Transverse colon (tissue), 4 donors: ENCODE results near the genes PERP, PBOV1 and CCDC28A.

GRCh38 chr6:136640498-136641009, 90.3 kb upstream of the MAP7 start:
- PRO-cap: unidirectional peak, plus-strand start at chr6:136640846
- RAMPAGE, long total RNA, 4 experiments: no peak in any of the 4 experiments

GRCh38 chr6:136708955-136709615, 83.2 kb downstream of the MAP3K5 start:
- PRO-cap: no peak
- RAMPAGE, long total RNA, 4 experiments: no peak in any of the 4 experiments

DNA sequence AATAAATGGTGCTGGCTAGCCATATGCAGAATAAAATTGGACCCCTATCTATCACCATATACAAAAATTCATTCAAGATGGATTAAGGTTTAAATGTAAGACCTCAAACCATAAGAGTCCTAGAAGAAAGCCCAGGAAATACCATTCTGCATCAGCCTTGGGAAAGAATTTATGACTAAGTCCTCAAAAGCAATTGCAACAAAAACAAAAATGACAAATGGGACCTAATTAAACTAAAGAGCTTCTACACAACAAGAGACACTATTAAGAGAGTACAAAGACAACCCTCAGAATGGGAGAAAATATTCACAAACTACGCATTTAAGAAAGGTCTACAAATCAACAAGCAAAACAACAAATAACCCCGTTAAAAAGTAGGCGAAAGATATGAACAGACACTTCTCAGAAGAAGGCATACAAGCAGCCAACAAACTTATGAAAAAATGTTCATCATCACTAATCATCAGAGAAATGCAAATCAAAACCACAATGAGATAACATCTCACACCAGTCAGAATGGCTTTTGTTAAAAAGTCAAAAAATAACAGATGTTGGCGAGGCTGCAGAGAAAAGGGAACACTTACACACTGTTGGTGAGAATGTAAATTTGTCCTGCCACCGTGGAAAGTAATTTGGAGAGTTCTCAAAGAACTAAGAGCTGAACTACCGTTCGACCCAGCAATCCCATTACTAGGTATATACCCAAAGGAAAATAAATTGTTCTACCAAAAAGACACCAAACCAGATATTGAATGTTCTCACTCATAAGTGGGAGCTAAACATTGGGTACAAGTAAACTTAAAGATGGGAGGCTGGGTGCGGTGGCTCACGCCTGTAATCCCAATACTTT, 3.8 kb downstream of the MAP3K5 start:
- PRO-cap: unidirectional peak, plus-strand start at position 551 of the sequence
- RAMPAGE, long total RNA, 4 experiments: no peak in any of the 4 experiments

DNA sequence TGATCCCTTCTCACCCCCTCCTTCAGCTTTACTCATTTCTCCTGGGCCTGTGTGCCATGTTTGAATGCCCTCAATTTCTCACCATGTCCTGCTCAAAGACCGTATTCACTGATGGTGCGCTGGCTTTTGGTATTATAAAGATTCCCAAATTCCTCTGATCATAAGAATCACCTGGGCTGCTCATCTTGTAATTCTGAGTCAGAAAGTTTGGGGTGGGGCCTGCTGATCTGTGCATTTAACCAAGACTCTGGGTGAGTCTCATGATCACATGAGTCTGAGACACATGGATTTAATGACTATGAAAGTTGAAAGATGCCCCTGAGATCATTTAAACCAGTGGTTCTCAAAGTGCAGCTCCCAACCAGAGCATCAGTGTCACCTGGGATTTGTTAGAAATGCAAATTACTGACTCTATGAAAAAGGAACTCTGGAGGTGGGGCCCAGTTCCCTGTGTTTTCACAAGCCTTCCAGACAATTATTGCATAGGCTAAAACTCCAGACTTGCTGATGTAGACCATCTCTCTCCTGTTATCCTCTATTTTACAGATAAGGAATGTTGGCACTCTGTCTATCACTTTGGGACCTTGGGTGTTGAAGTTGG, 57.7 kb upstream of the IL20RA start:
- PRO-cap: no peak
- RAMPAGE, long total RNA, 4 experiments: no peak in any of the 4 experiments

- PRO-cap: no peak
- RAMPAGE, long total RNA, 4 experiments: no peak in any of the 4 experiments
Measured at GRCh38 chr6:137387281-137388005, 106.8 kb downstream of the OLIG3 start.

DNA sequence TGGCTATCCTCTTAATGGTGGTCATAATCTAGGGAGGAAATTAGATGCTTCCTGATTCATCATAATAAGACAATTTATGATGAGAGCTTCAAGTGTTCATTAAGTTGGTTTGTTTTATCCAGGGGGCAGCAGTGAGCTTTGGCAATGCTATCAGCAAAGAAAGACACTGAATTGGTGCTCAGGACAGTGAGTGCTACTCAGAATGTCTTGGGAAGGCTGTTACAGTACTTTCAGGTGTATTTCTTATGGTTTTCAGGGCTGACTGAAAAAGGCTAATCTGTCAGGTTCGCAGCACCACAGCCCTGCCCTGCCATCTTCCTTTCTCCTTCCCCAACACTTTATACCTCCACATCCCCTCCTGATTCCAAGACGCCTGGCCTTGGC, 67.1 kb upstream of the TNFAIP3 start:
- PRO-cap: no peak
- RAMPAGE, long total RNA, 4 experiments: no peak in any of the 4 experiments

DNA sequence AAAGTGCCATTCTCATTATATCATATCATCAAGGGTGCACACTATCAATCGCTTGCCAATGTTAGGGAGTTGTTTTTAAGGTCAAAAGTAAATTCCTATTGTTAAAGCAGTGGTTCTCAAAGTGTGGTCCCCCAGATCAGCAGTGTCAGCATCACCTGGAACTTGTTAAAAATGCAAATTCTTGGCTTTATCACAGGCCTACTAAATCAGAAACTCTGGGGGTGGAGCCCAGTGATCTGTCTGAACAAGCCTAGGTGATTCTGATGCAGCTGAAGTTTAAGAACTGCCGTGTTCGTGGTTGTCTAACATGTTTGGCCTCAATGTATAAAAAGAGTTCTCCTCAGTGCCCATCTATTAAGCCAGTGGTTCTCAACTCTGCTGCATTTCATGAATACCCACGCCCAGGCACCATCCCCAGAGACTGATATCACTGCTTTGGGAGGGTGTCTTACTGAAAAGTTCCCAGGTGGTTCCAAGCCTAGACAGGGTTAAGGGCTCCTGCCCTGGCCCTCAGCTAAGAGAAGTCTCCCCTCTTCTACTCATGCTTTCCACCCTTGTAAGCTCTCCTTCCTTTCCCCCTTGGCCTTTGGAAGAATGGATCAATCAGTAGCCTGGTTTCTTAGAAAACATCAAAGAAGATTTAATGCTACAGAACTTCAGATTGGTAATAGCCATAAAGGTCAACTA, 39.1 kb upstream of the TNFAIP3 start:
- PRO-cap: no peak
- RAMPAGE, long total RNA, 4 experiments: no peak in any of the 4 experiments

DNA sequence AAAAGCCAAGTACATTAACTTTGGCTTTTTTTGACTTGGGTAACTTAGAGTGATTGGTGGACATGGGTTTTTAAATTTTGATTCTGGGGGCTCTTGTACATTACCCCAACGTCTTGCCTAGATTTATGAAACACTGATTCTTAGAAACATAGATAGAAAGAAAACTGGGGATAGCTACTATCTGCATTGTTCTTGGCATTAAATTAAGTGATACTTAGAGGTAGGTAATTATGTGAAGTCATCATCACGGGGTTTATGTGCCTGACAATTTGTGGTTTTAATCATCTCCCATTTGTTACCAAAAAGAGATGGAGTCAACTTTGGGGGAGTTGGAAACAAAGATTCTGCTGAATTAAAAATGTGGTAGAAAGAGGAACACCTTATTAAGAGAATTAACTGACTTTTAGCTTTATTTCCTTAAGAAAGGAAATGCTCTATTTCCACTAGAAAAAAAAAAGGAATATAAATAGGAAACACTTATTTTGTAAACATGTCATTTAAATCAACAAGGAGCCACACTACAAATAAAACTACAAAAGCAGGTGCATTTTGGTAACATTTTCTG, 5.5 kb downstream of the TNFAIP3 start:
- PRO-cap: no peak
- RAMPAGE, long total RNA, 4 experiments: no peak in any of the 4 experiments

- PRO-cap: unidirectional peak, plus-strand start at chr6:138106961; bidirectional peak, plus-strand start at chr6:138107603, minus-strand start at chr6:138107419
- RAMPAGE, long total RNA, 4 experiments: no peak in any of the 4 experiments
Measured at GRCh38 chr6:138106792-138107723, at the start of gene PERP. Gene PERP, minus strand, starts transcription at chr6:138107419.

DNA sequence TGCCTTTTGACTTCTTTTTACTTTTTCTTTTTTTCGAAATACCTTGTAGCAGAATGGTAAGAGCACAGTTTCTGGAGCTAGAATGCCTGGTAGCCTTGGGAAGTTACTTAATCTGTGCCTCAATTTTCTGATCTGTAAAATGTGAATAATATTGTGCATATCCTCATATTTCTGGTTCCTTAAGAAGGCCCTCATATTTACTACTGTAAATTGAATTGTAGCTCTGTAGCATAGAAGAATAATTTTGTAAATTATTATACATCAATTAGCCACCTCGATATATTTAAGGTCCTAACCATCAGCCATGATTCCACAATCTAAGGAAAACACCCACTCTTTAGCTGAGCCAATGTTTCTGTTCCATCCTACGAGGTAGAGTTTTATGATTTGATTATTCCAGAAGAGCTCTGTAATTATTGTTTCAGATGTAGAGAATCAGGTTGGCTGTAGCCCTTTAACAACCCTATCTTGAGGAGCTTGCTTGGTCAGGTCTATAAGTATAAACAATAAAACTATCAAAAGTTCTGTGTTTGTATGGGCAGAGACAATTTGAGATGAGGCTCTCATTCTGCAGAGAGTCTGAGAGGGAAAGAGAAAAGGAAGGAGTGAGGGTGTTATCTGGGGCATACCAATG, at the start of gene PBOV1:
Gene PBOV1 (minus strand): TSS at position 291 of the 634 bp plus-strand sequence.
- PRO-cap: no peak
- RAMPAGE, long total RNA, 4 experiments: no peak in any of the 4 experiments

- PRO-cap: no peak
- RAMPAGE, long total RNA, 4 experiments: start-site peak on the minus strand in 2 of 4 experiments, at chr6:138423346-138423780 at its widest, 7 to 44 reads per replicate
Measured at GRCh38 chr6:138423248-138424113, 19.5 kb downstream of the HEBP2 start.

DNA sequence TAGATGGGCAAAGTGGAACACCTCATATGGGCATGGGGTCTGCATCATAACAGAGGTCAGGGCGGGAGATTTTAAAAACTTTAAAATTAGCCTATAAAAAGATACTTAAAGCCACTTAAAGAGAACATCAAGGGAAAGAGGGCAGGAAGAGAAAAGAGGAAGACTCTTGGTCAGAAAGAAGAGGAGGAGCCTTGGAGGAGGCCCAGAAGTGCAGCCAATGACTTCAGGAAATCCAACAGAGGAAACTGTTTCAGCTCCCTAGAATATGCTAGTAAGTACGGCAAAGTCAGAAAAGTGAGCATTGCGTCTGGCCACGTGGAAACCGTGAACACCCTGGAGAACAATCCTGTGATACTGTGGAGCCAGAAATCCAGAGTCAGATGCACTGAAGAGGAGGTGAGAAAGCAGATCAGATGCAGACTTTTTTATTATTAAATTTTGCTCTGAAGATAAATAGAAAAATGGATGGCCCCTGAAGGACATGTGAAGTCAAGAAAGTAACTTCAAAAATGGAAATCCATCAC, 22.5 kb upstream of the NHSL1 start:
- PRO-cap: no peak
- RAMPAGE, long total RNA, 4 experiments: no peak in any of the 4 experiments

- PRO-cap: no peak
- RAMPAGE, long total RNA, 4 experiments: no peak in any of the 4 experiments
Measured at GRCh38 chr6:138569861-138570536, 70.7 kb upstream of the NHSL1 start.

DNA sequence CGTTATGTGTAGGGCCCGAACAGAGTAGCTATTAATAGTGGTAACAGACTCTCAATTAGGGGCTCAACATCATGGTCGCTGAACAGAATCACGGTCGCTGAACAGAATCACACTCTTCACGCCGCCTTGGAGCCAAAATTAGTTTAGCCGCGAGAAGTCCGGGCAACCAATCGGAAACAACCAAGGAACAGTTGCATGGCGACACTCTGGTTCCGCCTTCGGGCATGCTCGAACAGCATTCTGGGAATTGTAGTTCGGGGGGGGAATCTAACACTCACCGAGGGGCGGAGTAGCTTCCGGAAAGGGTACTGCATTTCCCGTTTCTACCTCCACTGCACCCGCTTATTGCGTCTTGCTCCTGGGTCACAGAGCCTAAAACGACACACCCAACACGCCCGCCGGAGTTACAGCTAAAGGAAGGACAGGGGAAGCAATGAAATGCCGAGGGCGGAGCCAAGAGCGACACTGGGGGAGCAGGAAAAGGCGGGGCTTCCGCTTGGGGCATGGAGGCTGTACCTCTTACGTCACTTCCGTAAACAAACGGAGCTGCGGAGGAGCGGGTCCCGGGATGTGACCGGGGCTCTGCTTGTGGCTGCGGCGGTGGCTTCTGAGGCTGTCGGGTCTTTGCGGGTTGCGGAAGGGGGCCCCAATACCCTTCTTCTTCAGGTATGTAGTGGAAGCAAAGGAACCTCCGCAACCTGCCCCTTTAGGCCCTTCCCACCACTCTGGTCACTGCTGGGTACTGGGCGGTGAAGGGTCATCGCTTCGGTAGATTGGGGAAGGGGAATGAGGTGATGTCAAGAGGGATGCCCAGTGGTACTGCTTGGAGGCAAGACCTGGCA, at the start of gene CCDC28A:
Gene CCDC28A (plus strand): TSS at position 533 of the 842 bp plus-strand sequence.
- PRO-cap: bidirectional peak, plus-strand start at position 539 of the sequence, minus-strand start at position 467 of the sequence
- RAMPAGE, long total RNA, 4 experiments: start-site peak on the plus strand in 4 of 4 experiments, centred at positions 549 to 571 of the sequence, 17 to 1,297 reads per replicate

DNA sequence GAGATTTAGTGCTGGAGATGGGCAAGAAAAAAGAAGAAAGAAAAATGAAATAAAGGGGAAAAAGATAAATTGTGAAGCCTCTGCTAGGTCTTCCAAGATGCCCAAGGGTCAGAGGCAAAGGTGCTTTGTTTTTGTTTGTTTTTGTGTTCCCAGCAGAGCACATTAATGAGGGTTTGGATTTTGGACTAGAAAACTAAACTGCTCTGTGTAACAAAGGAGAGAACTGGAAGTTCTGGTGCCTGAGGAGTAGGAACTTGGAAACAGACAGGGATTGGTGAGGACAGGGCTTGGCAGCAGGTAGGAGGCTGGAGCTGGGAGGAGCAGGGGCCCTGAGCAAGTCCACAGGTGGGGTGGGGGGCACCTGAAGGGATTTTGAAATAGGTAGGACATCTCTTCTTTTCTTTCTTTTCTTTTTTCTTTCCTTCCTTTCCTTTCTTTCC, 15.4 kb upstream of the ABRACL start:
- PRO-cap: no peak
- RAMPAGE, long total RNA, 4 experiments: no peak in any of the 4 experiments

GRCh38 chr6:139161809-139162708, 27.2 kb downstream of the HECA start:
- PRO-cap: no peak
- RAMPAGE, long total RNA, 4 experiments: no peak in any of the 4 experiments

GRCh38 chr6:139175976-139176214, 41.0 kb downstream of the HECA start:
- PRO-cap: no peak
- RAMPAGE, long total RNA, 4 experiments: no peak in any of the 4 experiments

GRCh38 chr6:139181334-139181827, 46.5 kb downstream of the HECA start:
- PRO-cap: no peak
- RAMPAGE, long total RNA, 4 experiments: no peak in any of the 4 experiments

DNA sequence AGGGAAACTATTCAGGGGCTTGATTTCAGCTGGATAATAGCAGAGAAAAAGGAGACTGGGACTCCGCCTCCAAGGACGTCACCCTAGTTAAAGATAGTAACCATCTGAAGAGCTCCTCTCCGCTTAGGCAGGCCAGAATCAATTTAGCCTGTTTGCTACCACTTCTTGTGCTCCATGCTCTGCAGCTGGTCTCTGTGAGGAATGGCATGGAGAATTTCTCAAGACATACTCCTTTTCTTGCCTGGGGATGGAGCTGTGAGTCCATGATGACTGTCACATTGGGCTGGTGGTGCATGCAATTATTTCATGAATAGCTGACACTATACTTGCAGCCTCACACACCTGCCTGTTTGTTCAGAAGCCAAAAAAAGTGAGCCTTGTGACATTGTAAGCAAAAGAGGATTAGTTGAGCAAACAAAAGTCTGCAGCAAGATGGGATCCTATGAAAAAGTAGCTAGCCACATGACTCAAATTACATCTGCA, 61.4 kb downstream of the TXLNB start:
- PRO-cap: no peak
- RAMPAGE, long total RNA, 4 experiments: no peak in any of the 4 experiments

DNA sequence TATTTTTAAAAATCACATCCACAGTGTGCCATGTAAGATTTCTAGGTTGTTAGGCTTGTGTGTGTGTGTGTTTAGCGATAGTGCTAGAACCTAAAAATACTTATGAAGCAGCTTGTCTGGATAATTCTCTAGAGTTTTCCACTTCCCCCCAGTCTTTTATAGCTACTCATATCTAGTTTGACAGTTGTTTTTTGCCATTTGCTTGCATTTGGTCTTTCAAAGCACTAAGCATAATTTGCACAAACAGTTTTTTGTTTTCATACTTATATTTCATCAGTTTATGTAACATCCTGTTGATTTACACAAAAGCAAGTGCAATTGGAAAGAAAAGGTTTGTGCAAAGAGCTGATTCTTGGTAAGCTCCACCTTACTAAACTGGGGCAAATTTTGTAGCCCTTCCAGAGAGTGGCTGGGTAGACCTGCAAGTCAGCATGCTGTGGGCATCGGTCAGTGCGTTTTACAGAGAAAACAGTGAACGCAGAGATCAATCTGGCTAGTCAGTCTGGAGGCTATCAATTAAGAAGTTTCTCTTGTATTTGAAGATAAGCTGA, 34.6 kb downstream of the TXLNB start:
- PRO-cap: no peak
- RAMPAGE, long total RNA, 4 experiments: no peak in any of the 4 experiments